ENCODE data around the gene MRPL3.

GRCh38 chr3:131502470-131503297 is at the start of gene MRPL3:
Gene MRPL3, minus strand, starts transcription at chr3:131502971.
- RRBS = 2% methylated on average over 7 of the region's 49 CpGs

DNA sequence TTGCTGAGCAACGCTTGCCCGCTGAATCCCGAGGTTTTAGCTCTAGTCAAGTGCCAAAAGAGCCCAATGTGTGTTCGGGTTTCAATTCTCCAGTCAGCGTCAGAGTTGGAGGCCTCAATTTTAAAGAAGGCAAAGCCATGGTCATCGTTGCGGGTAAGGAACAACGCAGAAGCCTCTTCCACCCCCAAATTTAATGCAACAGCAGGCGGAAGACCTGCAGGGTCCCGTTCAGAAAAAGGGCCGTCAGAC is 213 bp upstream of the ACAD11 start:
- RRBS = no CpG with 5 or more reads among the region's 11 CpGs

DNA sequence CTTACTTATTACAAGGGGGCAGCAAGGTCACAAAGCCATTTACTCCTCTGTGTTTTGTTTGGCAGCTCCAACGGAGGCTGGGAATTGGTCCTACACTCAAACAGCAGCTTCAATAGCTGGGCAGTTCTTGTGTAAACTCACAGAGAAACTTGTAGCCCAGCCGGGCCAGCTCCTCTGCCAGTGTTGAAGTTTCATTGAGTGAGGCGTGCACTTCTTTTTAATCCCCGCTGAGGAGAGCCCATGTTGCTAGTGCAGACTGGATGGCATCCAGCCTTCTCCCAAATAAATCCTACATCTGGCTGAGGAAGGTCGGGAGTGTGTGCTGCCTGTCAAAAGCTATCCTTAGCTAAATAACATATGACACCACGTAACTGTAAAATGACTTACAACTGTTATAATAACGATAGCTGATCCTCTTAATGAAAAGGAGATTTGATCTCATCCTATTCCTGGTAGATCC is 59.6 kb downstream of the BFSP2 start:
- RRBS = no CpG with 5 or more reads among the region's 7 CpGs

GRCh38 chr3:133467002-133467609 is 67.2 kb downstream of the BFSP2 start:
- RRBS = no CpG with 5 or more reads among the region's 5 CpGs

- RRBS = 60% methylated on average over 1 of the region's 20 CpGs
Observed at GRCh38 chr3:133472333-133472748, 72.5 kb downstream of the BFSP2 start.

GRCh38 chr3:133576268-133576732 is 2.8 kb downstream of the CDV3 start:
- RRBS = no CpG with 5 or more reads among the region's 2 CpGs

DNA sequence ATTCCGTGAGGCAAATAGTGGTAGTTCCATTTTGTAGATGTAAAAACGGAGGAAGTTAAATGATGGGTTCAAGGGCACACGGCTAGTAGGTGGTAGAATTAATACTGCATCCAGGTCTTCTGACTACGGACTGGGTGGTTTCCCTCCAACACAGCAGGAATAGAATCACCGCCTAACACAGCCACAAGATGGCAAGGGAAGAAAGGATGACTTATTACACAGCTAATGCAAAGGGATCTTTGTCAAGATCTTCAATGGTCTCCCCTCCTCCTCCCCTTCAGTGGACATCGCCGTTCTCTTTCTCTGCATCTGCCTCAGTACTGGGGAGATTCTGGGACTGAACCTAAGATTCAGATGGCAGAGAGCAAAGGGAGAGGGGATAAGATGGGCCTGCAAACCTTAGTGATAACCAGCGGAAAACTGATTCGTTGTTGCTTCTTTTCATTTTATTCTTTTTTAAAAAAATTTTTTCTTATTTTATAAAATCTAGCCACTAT is 592 bp upstream of the TOPBP1 start:
- RRBS = no CpG with 5 or more reads among the region's 9 CpGs

DNA sequence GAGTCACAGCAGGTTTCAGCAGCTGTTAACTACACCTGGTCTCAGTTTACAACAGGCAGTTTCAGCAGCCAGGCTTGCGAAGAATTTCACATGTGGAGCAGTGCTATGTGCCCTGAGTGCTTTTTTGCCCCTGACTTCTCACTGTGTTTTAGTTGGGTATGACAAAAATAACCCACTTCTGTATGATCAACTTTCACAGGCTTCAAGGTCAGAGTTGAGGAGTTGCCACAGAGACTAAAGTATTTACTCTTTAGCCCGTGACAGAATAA is 13.8 kb upstream of the TOPBP1 start:
- RRBS = no CpG with 5 or more reads among the region's 2 CpGs

- RRBS = no CpG with 5 or more reads among the region's 4 CpGs
Observed at GRCh38 chr3:133732324-133732566, 13.9 kb upstream of the TF start.

DNA sequence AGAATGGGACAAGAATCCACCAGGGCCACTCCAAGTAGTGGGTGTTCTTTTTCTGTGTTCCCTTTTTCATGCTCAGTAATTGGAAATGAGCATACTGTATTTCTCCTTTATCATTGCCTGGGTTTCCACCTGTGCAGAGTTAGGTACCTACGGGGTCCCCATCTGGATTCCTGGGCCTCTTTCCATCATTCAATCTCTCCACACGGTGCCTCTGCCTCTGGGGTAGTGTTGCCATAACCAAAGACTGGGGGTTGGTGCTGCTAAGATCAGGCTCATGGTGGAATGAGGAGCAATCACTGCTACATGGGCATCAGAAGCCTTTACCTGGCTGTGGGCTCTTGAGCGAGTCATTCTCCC is 10.1 kb downstream of the TF start:
- RRBS = no CpG with 5 or more reads among the region's 3 CpGs

- RRBS = no CpG with 5 or more reads among the region's 15 CpGs
Observed at GRCh38 chr3:133944644-133945547, 49.2 kb upstream of the RAB6B start.

DNA sequence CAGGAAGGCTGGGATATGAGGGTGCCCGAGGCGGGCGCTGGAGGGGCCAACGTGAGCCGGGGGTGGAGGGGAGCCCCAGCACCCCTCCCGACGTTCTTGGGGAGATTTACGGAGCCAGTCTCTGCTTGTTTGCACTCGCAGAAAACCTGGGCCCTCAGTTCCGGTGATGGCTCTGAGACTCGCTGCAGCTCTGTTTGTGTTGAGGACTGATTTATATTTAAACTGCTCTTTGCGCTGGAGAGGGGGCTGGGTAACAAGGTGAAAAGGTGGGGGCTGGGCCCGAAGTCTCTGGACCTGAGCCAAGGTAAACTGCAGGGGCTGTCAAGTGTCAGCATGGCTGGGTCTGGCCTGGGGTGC is 557 bp upstream of the SLCO2A1 start:
- RRBS = 0% methylated on average over 5 of the region's 13 CpGs

- RRBS = no CpG with 5 or more reads among the region's 19 CpGs
Observed at GRCh38 chr3:134069530-134070169, 39.9 kb upstream of the SLCO2A1 start.

DNA sequence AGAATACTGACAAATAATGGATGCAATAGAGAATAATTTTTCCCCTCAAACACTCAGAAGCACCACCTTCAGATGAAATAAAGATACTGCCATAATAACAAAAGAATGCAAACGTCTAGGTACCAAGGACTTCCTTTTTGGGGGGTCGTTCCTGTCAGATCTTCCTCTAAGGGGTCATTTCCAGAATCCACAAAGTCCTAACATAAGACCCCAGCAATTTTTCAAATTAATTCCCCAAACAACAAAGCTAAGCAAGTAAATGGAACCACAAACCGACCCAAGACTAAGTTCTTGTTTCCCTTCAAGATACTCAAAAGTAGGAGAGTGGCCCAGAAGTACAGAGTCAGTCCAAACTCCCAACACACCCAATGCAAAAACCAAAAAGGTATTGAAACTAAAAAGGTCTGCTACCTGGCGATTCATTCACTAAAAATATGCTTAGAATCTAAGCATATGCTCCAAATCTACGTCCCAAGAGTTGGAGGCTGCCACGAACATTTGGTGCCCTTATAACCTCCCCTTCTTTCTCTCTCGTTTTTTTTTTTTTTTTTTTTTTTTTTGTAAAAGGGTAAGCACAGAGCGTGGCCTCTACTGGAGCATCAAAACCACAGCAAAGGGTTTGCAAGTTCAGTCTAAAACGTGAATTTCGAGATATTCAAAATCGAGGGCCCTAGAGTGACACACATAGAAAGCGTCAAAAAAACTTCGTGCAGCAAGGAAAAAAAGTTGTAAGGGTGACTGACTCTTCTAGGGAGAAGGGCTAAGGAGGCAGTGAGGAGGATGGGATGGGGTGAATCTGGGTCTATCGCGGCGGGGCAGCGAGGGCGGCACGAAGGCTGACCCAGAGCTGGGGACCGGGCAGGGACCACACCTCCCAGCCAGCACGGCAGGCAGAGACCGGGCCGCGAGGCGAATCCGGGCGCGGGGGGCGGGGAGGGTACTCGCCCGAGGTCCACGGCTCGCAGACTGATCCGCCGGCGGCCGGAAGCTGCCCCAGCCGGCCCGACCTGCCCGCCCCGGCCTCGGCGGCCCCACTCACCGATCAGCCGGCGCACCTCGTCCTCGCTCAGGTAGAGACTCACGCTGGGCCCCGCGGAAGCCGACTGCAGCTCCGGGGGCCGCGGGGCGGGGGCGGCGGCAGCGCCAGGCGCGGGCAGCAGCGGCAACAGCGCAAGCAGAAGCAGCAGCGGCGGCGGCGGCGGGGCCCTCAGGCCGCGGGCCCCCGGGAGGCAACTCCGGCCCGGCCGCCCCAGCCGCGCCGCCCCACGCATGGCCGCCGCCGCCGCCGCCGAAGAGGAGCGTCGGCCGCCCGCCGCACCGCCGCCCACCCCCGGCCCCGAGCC is 804 bp downstream of the RYK start:
- RRBS = 2% methylated on average over 33 of the region's 93 CpGs

- RRBS = 3% methylated on average over 30 of the region's 56 CpGs
Observed at GRCh38 chr3:134313210-134314312, 60.7 kb downstream of the AMOTL2 start.

- RRBS = 4% methylated on average over 2 of the region's 27 CpGs
Observed at GRCh38 chr3:134374833-134375605, 772 bp upstream of the AMOTL2 start.

- RRBS = no CpG with 5 or more reads among the region's 1 CpG
Observed at GRCh38 chr3:134394264-134394714, 20.0 kb upstream of the AMOTL2 start.

GRCh38 chr3:134483172-134483526 is 2.6 kb downstream of the ANAPC13 start:
- RRBS = no CpG with 5 or more reads among the region's 5 CpGs

- RRBS = 10% methylated on average over 42 of the region's 93 CpGs
Observed at GRCh38 chr3:134795877-134796985, 1.2 kb downstream of the EPHB1 start.

GRCh38 chr3:134797177-134797593 is 2.1 kb downstream of the EPHB1 start:
- RRBS = 8% methylated on average over 6 of the region's 19 CpGs